H9 (cell line): ENCODE results near the genes TBC1D13 and PTPA.

- PRO-cap = bidirectional peak, plus-strand start at chr9:128690519, minus-strand start at chr9:128690426; bidirectional peak, plus-strand start at chr9:128690613, minus-strand start at chr9:128690619
Measured at GRCh38 chr9:128690153-128690815, 1.3 kb downstream of the SET start.

DNA sequence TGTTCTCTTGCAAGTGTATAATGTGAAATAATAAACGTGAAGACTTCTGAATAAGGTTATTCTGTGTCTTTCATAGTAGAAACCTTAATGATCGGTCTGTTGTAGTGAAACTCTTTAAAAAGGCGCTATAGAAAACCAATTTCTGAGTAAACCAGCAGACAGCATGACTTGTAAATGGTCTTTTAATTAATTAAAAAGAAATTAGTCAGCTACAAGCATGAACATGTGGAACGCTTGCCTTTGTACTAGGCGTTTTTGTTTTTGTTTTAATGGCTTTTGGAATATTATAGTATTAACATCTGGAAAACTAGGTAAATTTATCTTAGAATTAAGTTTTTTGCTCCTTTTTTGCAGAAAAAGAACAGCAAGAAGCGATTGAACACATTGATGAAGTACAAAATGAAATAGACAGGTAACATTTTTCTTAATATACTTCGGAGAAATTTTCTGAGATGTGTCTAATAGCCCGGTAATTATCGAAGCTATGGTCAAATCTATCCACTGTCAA lies 1.8 kb downstream of the SET start:
- PRO-cap = no peak

- PRO-cap = bidirectional peak, plus-strand start at chr9:128725231, minus-strand start at chr9:128725049
Measured at GRCh38 chr9:128724707-128725377, 915 bp upstream of the ZDHHC12 start.

- PRO-cap = no peak
Measured at GRCh38 chr9:128762100-128762527, 9.6 kb downstream of the ZER1 start.

DNA sequence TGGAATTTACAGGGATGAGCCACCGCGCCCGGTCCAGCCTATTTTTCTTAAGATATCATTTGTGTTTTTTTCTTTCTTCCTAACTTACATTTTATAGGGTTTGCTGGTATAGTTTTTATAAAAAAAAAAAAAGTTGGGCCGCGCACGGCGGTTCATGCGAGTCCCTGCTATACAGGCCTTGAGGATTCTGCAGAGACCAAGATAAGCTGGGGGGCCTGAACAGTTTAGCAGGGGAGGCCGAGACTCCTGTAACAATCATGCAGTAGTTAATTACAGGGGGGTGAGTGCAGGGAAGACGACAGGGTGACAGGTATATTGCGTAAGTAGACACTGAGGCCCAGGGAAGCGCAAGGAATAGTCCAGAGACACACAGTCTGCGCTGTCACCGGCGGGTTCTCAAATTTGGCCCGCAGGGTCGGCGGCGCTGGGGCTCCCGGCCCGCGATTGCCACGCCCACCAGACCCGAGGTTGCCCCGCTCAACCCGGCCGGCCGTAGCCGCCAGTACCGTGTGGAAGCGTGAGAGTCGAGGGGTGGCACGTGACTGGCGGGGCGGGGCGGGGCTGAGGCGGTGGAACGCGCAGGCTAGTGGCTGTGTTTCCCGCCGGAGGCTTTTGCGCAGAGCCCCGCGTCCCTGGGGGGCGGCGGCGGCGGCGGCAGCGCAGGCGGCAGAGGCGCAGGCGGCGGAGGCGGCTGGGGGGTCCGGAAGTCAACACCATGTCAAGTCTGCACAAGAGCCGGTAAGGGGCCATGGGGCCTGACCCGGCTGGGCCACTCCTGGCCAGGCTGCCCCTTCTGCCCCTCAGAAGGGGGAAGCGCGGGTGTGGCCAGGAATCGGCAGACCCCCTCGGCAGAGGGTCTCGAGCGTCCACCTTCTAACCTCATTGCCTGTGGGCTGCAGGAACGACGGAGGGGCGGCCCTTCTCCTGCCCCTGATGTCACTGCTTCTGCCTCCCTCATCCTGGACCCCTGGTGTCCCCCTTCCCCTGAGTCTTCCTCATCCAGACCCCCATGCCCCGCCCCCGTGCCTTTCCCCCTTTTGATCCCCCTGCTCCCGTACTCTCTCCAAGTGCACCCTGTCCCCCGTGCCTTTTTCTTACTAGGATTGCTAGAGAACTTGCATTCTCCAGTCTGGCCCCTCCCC lies at the start of gene TBC1D13:
TBC1D13 (plus strand) TSS at position 615 of the 1,142 bp plus-strand sequence.
- PRO-cap = bidirectional peak, plus-strand start at position 669 of the sequence, minus-strand start at position 404 of the sequence; bidirectional peak, plus-strand start at position 1,036 of the sequence, minus-strand start at position 947 of the sequence

GRCh38 chr9:128818789-128819671 lies 730 bp downstream of the ENDOG start:
- PRO-cap = bidirectional peak, plus-strand start at chr9:128818938, minus-strand start at chr9:128818964; unidirectional peak, minus-strand start at chr9:128819078; unidirectional peak, minus-strand start at chr9:128819162; unidirectional peak, minus-strand start at chr9:128819217

DNA sequence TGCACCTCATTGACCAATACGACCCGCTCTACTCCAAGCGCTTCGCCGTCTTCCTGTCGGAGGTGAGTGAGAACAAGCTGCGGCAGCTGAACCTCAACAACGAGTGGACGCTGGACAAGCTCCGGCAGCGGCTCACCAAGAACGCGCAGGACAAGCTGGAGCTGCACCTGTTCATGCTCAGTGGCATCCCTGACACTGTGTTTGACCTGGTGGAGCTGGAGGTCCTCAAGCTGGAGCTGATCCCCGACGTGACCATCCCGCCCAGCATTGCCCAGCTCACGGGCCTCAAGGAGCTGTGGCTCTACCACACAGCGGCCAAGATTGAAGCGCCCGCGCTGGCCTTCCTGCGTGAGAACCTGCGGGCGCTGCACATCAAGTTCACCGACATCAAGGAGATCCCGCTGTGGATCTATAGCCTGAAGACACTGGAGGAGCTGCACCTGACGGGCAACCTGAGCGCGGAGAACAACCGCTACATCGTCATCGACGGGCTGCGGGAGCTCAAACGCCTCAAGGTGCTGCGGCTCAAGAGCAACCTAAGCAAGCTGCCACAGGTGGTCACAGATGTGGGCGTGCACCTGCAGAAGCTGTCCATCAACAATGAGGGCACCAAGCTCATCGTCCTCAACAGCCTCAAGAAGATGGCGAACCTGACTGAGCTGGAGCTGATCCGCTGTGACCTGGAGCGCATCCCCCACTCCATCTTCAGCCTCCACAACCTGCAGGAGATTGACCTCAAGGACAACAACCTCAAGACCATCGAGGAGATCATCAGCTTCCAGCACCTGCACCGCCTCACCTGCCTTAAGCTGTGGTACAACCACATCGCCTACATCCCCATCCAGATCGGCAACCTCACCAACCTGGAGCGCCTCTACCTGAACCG lies 12.2 kb upstream of the PHYHD1 start:
- PRO-cap = no peak

DNA sequence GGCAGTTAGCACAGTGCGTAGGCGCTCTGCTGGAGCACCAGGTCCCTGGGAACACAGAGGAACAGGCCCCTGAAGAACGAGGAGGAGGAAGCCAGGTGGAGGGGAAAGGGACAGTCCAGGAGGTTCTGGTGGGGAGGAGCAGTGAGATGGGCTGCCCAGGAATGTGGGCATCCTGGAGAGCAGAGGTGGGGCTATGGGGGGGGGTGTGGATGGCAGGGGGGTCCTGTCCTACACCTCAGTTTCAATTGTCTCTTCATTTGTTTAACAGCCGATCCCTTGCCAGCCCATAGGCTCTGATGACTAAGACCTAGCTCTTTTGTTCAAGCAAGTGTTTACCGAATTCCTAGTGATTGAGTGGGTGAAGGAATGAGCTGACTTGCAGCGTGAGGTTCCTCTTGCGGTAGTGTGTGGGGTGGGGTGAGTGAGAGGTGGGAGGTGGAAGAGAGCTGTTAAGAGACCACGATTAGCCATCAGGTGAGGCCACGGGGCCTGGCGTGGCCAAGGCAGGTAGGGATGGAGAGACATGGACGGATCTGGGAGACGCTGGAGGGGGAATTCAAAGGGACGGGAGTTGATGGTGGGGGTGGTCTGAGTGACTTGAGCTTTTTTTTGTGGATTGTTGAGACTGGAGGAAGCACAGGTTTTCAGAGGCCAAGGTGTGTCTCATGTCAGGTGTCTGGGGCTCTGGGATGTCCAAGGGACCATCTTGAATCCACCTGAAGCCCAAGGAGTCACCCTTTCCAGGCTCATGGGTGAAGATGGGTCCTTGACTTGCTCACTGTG lies 8.3 kb upstream of the PHYHD1 start:
- PRO-cap = bidirectional peak, plus-strand start at position 403 of the sequence, minus-strand start at position 127 of the sequence

GRCh38 chr9:129100440-129100842 lies 10.2 kb downstream of the CRAT start:
- PRO-cap = no peak

GRCh38 chr9:129110832-129111798 lies at the start of gene PTPA:
PTPA (plus strand) TSS chr9:129111415.
- PRO-cap = bidirectional peak, plus-strand start at chr9:129110950, minus-strand start at chr9:129110676; bidirectional peak, plus-strand start at chr9:129111254, minus-strand start at chr9:129111221; bidirectional peak, plus-strand start at chr9:129111415, minus-strand start at chr9:129111310; bidirectional peak, plus-strand start at chr9:129111701, minus-strand start at chr9:129111602

DNA sequence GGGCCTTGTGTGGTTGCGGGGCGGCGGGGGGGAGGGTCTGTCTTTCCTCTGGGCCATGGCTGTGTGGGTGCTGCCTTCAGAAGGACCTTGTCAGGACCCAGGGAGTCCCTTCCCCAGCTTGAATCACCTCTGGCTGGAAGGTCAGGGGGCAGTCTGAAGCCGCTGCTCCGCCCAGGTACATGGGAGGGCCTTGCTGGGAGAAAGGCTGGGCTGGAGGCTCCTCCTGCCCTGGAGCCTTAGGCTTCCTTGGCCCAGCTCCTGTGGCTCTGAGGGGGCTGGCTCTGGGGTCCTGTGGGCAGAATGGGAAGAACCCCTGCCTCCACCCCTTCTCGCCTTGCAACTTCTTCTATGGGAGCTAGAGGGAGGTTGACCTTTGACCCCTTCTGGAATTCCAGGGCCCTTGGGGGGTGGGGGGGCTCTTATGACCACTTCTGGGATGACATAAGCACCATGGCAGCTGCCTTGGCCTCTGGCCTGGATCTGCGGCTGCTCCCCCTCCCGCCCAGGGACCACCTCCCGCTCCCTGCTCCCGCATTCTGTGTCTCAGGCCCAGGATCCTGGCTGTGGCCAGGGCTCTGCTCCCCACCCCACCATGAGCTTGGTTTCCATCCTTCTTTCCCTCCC lies 32.2 kb downstream of the IER5L start:
- PRO-cap = bidirectional peak, plus-strand start at position 534 of the sequence, minus-strand start at position 348 of the sequence

GRCh38 chr9:129149289-129149865 lies 28.7 kb downstream of the IER5L start:
- PRO-cap = no peak

- PRO-cap = no peak
Measured at GRCh38 chr9:129172398-129173409, 5.4 kb downstream of the IER5L start.

DNA sequence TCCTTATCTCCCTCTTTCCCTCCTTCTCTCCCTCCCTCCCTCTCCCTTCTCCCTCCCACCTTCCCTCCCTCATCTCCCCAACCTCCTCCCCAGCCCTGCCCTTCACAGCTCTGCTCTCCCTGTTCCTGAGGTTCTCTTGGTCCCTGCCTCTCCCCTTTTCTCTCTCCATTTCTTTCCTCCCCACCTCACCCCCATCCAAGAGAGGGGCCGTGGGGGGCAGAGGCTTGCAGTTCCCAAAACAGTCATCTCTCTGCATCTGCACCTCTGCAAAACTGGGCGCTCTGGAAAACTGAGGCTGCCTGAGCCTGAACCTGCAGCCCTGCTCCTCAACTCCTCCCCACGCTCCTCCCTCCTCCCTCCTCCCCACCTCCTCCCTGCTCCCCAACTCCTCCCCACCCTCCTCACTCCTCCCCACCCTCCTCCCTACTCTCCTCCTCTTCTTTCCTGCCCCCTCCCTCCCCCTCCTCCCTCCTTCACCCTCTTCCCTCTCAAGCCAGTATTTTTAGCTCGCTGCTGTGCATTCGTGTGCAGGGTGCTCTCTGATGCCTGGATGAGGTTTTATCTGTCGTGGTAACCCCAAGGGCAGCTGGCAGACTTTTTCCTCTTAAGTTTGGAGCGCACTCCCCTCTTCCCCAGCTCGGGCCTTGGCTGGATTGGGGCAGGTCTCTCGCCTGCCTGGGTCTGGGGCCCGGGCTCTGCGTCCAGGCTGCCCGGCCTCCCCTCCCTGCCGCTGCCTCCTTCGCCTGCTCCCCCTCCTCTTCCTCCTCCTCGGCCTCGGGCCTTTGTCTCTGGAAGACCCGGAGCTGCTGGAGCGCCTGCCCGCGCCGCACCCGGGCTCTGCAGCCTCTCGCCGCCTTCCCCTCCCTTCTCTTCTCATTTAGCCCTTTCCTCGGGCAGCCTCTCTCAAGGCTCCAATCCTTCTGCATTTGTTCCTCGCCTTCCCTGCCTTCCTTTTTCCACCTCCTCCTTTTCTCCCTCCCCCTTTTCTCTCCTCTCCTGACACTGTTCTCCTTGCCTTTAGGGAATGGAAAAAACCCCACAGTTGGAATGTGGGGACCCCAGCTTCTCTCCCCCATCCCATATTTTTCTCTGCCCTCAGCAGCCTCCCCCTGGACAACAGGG lies 218.8 kb downstream of the C9orf50 start:
- PRO-cap = no peak

- PRO-cap = no peak
Measured at GRCh38 chr9:129412460-129412910, 208.4 kb downstream of the C9orf50 start.

- PRO-cap = no peak
Measured at GRCh38 chr9:129437701-129438301, 183.1 kb downstream of the C9orf50 start.

DNA sequence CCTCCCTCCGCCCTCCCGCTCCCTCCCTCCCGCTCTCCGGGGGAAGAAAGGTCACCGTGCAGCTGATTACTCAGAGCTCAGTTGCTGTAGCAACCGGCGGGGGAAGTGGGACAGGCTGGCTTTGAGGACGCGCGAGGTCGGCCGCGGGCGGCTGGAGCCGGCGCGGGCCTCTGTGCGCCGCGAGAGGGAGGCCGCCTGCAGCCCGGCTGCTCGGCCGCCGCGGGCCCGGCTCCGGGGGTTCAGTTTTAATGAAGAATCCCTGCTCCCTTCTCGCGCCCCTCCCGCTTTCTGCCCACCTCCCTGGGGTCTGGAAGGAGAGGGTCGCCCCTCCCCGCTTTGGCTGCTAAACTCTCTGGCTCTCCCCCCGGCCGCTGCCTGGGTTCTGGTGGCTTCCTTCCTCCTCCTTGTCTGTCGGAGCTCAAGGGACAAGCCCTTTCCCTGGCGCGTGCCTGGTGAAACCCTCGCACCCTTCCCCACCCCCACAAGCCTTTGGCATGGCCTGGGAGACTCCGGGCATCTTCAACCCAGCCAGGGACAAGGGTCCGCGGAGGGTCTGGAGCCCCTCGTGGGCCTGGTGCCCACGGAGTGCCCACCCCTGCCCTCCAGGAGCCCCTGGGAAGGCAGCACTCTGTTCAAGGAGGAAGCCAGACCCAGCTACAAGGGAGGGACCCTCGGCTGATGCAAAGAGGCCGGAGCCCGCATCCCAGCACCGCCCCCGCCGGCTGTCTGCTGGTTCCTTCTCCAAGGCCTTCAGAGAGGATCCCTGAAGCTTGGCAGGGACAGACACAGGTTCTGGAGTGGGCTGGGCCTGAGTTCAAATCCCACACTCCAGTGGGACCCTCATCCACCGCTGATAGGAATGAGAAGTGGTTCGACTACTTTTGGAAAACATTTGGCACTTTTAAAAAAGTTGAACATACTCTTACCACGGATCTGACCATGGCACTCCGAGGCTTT lies 160.2 kb downstream of the C9orf50 start:
- PRO-cap = bidirectional peak, plus-strand start at position 80 of the sequence, minus-strand start outside the sequence; bidirectional peak, plus-strand start at position 395 of the sequence, minus-strand start at position 384 of the sequence; bidirectional peak, plus-strand start at position 754 of the sequence, minus-strand start at position 658 of the sequence

- PRO-cap = no peak
Measured at GRCh38 chr9:129489843-129490559, 130.9 kb downstream of the C9orf50 start.

DNA sequence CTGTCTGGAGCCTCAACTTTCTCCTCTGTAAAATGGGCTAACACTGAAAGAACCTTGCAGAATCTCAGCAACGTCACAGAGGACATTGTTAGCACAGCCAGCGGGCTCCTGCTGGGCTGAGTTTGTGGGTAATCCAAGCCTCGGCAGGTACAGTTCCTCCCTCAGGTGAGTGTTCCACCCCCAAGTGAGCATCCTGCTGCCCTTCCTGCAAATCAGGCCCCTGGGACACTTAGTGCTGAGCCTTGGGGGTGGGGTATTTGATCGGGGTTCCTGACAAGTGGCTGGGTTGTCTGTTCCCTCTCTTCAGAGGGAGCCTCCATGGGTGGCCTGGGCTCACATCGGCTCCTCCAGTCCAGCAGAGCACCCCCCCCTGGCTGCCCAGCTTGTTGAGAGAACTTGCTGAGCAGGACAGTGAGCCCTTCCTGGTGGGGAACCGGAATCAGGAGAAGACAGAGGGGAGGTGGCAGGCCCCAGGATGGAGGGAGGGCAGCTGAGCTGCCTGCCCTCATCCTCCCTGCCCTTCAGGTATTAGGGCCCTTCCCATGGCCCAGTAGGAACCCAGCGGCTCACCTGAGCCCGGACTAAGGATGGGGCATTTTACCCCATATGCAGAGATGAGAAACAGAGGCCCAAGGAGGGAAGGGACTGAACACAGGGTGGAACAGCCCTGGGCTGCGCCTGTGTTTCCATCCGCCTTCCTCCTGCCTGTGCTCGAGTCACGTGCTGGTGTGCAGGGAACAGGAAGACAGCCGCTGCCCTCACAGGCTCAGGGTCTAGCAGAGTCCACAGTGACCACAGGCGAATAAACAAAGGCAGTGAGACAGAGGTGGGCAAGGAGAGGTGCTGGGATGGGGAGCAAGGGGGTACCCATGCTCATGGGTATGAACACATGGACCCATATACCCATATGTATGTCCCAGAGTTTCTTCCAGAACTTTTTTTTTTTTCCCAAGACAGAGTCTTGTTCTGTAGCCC lies 129.7 kb downstream of the C9orf50 start:
- PRO-cap = no peak

- PRO-cap = no peak
Measured at GRCh38 chr9:129503108-129503634, 117.7 kb downstream of the C9orf50 start.